Occipital lobe (tissue), 2 donors: ENCODE measurements around a stretch of chr2.

GRCh38 chr2:71157131-71157720 is 26.8 kb downstream of the MPHOSPH10 start:
- RAMPAGE, long total RNA = no peak

- RAMPAGE, long total RNA = no peak
Measured at GRCh38 chr2:71346934-71347821, 15.6 kb downstream of the ZNF638 start.

DNA sequence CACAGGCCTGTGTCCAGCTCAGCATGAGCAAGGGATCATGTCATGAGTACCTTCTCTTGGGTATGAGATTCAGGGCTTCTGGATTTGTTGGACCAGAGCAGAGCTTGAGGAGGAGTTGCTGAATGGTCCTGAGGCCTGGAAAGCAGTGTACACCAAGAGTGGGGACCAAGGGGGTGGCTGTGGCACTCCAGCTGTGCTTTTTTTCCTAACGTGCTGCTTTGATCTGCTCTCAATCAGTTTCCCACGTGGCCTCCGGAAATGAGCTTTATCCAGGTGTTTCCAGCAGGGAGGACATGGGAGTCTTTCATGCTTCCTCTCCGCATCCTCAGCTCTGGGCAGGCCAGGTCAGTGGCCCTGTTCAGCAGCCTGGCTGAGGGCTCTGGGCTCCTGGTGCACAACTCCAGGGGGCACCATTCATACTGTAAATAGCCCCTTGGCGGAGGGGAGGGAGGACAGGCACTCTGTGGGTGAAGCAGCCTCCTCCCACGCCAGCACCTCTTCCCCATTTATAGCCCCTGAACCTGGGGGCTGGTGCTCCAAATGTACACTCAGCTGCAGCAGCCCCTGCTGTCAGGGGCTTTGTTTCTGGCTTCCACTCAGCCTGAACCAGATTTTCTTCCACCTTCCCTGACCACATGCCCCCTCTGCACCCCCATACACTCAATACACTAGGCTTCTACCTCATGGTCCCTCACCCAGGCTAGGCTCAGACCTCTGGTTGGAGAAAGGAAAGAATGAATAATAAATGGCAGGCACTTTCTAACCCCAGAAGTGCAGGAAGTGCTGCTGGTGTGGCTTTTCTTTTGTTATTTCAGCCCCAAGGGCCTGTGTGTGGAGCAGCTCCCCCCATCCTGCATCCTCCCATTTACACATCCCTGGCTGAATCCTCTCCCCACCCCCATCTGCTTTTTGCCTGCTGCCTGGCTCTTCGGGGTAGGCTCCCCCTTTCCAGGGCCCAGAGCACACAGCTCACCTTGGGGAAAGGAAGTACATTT is 11.0 kb upstream of the DYSF start:
- RAMPAGE, long total RNA = no peak

GRCh38 chr2:71684725-71685225 is 218.3 kb downstream of the DYSF start:
- RAMPAGE, long total RNA = no peak

- RAMPAGE, long total RNA = no peak
Measured at GRCh38 chr2:71716527-71717545, 250.3 kb downstream of the DYSF start.

DNA sequence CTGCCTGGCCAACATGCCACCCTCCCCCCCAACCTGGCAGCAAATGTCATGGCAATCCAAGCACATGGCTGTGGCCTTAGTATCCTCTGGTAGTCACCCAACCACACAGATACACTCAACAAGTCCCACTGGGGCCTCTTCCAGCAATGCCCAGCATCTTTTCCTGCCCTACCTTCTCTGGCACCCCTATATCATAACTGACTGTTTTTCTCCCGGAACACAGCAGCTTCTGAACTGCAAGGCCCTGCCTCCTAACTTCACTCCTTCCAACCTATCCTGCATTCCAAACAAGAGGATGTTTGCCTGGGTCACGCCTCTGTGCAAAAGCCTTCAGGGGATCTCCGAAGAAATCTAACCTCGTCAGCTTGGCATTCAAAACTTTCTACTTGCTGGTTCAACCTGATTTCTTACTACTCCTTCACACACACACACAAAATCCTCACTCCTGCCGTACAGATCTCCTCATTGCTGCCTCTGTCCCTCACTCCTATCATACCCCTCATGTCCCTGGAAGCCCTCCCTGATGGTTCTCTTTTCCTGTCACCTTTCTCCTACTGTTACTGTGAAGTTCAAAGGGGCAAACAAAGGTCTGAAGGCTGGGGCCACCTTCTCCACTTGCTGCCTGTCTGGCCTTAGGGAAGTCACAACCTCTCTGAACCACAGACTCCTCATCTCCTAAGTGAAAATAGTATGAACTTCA is 194.8 kb downstream of the CYP26B1 start:
- RAMPAGE, long total RNA = no peak

- RAMPAGE, long total RNA = no peak
Measured at GRCh38 chr2:72354712-72355033, 207.0 kb upstream of the CYP26B1 start.

DNA sequence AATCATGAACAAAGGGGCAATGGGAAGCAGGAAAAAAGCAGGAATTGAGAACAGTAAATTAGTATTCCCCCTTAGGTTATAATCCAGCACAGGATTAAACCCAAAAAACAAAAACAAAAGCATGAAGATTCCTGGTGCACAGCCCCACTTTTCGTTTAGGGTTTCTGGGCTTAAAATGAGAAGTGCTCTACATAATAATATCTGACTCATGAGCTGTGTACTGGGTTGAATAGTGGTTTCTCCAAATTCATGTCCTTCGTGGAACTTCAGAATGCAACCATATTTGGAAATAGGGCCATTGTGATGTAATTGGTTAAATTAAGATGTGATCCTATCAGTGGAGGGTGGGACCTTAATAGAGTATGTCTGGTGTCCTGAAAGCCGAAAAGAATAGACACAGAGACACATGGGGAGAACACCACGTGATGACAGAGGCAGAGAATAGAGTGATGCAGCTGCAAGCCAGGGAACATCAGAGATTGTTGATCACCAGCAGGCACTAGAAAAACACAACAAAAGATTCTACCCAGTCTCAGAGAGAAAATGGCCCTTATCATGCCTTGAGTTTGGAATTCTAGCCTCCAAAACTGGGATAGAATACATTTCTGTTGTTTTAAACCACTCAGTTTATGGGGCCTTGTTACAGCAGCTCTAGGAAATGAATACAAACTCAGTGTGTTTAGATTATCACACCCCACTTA is 310.2 kb downstream of the EXOC6B start:
- RAMPAGE, long total RNA = no peak

DNA sequence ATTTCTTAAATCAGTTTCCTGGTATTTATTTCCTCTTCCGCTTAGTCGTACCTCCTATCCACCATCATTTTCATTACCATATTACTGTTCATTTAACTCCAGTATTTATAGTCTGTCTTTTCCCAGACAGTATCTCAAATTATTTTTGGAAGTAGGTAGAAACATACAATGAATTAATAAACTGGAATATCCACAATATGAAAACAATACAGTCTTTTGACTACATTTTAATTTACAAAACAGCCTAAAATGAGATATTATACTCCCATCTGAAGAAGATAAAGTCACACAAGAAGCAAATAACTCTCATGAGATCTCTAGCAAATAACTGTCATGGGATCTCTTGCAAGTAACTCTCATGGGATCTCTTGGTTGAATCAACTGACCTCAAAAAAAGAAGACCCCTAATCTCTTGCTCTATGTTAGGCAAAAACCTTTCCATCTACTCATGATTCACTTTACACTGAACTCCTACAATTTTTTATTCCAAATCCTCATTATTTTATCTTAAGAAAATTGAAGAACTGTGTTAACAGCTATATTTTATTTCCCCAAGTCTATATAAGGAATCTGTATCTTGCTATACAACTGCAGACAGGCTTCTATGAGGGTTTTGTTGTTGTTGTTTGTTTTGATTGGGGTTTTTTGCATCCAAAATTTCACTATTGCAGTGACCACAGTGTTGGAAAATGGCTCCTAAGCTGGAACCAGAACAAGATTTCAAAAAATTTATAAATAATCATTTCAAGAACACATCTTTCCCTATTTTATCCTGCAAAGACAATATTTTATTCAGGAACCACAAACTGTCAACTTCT is 166.7 kb downstream of the EXOC6B start:
- RAMPAGE, long total RNA = no peak

- RAMPAGE, long total RNA = no peak
Measured at GRCh38 chr2:72759778-72760252, 66.0 kb downstream of the EXOC6B start.

DNA sequence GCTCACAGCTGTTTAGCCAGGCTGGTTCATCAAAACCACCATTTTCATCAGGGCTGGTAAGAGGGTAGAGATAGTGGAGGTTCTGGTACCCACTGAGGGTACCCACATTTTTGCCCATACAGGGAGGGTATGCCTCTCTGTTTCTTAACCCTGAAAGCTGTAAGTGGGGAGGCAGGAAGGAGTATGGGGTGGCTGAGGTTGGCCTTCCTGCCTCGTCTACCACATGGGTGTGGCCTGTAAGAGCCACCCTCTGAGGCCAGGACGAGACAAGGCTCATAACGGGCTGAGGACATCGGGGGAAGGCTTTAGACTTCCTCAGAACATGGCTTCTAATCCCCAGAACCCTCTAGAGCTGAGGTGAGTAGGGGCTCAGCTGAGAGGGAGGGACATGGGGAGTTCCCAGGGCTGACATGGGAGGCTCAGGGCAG is 36.5 kb downstream of the EMX1 start:
- RAMPAGE, long total RNA = no peak

GRCh38 chr2:72994636-72995077 is 76.9 kb downstream of the SFXN5 start:
- RAMPAGE, long total RNA = no peak

DNA sequence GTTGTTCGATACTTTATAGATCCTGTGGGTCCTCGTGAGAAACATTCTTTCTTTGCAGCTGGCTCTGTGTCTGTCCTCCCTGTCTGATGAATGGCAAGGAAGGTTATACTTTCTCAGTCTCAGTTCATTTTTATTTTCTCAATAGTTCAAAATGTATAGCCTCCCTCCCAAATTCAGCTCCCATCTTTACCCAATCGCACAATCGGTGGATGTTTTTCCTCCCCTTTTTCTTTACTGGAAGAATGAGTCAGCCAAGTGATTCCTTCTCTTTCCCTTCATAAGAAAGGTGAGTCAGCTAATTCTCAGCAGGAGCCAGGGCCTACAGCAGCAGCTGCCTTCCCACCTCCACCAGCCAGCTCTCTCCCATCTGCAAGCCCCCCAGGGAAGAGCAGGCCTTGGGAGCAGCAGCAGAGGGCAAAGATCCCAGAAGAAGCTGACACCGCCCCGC is 7.7 kb downstream of the SFXN5 start:
- RAMPAGE, long total RNA = no peak

DNA sequence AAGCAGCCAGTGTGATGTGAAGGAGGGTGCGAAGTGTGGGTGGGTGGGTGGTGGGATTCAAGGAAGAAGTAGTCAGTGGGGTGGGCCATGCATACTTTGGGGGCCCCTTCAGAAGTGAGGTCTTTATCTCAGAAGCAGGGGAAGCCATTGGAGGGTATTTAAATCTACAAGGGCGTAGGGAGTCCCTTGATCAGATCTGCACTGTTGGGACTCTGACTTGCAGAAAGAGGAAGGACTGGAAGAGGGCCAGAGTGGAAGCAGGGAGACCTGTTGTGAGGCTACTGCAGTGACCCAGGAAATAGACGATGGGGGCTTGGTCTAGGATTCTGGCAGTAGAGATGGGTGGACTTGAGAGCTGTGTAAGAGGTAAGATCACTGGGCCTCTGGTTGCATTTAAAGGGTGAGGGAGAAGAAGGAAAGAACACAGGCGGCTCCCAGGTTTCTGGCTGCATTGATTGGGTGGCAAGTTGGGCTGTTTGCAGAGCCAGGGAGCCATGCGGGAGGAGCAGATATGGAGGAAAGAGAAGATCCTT is 2.5 kb downstream of the SFXN5 start:
- RAMPAGE, long total RNA = no peak

DNA sequence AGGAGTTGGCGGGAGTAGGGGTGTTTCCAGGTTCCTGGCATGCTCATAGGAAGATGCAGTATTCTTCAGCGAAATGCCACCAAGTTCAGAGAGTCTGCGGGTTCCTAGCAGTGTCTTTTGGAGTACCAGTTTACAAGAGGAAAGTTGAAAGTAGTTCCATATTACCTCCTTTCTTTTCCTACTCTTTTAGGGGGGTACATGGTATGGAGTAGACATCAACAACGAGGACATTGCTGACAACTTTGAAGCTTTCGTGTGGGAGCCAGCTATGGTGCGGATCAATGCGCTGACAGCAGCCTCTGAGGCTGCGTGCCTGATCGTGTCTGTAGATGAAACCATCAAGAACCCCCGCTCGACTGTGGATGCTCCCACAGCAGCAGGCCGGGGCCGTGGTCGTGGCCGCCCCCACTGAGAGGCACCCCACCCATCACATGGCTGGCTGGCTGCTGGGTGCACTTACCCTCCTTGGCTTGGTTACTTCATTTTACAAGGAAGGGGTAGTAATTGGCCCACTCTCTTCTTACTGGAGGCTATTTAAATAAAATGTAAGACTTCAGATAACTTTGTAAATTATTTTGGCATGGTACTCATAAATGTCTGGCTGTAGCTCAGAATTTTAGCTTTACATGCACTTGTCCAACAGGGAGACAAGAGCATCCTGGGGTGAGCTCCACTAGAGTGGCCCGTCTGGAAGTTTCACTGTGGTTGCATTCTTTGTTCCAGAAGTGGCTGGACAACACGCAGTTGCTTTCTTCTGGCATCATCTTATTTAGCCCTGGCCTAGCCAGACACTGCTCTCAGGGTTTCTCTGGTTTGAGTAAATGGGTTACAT is 18.6 kb downstream of the CCT7 start:
- RAMPAGE, long total RNA = no peak

DNA sequence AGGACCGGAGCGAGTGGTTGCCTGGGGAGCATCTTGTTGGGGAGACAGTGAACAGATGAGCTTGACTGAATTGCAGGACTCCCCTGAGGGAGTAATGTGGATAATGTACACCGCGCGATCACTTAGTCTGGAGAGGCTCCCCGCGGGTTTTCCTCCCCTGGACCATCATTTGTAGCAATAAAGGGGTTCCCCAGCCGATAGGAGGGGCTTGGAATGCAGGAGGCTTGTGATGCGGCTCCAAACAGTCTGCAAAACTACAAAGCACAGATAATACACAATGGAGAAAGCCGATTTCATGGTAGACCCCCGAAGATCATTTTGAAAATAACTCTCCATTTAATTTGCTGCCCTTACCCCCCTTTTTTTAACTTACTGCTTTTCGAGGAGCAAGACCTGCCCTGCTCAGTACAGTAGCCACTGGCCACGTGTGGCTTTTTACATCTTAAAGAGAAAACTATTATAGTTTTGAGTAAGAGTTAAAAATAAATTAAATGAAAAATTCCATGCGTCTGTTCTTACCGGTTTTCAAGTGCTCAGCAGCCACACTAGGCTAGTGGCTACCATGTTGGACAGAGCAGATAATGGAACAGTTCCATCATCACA is 987 bp downstream of the ALMS1 start:
- RAMPAGE, long total RNA = no peak

- RAMPAGE, long total RNA = no peak
Measured at GRCh38 chr2:73601060-73601570, 41.1 kb downstream of the NAT8 start.

DNA sequence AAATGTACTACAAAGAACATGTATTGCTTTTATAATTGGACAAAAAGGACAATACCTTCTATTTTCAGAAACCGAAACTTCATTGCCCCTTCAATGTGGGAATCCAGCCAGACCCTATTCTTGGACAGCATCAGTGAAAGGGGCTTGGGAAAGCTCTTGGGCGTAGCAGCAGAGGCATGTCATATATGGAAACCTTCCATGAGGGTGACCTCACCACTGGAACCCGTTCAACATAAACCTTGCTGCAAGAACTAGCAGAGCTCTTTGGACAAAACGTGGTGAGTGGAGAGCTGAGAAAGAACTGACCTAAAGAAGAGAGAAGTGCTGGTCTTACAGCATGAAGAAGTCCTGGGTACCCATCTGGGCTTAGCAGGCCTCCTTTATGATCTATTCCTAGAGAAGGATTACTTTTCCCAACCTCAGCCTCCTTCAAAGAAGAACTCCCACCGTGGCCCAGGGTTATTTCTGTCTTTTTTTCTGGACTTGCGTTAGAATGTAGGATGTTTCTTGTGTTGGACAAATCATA is 22.7 kb upstream of the ACTG2 start:
- RAMPAGE, long total RNA = no peak

GRCh38 chr2:73890709-73891089 is 2.1 kb upstream of the ACTG2 start:
- RAMPAGE, long total RNA = no peak

GRCh38 chr2:73919789-73920093 is 6.9 kb upstream of the DGUOK start:
- RAMPAGE, long total RNA = no peak